ENCODE measurements around a stretch of chr10.

- RRBS, result 47% methylated on average over 3 of the region's 9 CpGs
These were observed 32.7 kb upstream of the WAC start for GRCh38 chr10:28500090-28500701.

DNA sequence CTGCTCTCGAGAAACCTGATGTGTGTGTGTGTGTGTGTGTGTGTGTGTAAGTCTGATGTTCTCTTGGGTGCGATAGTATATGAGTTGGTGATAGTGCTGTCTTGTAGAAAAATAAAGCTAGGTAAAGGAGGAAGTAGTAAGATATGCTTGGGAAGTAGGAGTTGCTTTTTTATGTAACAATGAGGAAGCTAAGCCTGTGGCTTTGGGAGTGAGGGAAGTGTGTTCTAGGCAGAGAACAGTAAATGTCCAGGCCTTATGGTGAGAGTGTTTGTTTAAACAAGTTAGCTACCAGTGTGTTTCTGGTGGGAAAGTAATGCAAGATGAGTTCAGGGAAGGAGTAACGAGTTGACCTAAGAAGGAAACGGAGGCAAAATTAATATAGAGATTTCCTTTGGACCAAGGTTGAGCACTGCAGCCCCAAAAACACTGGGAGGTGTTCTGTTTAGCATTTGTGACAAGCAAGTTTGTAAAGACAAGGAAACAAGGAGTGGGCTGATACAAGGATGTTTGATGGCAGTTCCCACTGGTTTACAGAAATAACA lies 26.3 kb downstream of the WAC start:
- RRBS, result no CpG with 5 or more reads among the region's 4 CpGs

DNA sequence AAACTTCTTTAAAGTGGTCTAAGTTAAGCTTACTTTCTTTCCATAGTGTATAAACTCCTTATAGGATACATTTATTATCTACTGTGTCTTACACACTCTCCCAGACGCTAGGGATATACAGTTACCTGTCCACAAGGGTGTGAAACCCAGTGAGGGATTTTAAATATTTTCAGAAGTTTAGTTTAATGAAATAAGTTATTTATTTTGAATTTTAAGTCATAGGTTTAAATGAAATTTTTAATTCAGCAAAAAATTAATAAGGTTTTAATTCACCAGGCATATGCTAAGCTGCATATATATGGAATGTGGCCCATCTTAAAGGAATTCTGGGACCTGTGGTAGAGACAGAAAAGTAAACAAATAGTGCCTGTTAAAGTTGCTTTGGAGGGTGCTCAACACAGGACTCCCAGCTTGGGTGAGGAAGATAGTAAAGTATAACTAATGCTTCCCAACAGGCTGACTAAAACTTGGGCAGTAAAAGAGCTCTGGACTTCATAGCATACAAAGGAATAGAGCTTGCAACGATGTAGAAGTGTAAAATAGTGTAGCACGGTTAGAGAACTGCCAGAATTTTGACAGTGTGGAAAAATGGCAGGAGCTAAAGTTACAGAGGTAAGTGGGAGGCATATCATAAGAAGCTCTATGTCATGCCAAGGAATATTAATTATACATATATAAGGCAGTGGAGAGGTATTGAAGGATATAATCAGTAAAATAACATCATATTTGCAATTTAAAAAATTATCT lies 51.1 kb downstream of the WAC start:
- RRBS, result no CpG with 5 or more reads among the region's 3 CpGs

- RRBS, result no CpG with 5 or more reads among the region's 2 CpGs
These were observed 56.5 kb downstream of the WAC start for GRCh38 chr10:28589374-28589856.

- RRBS, result no CpG with 5 or more reads among the region's 10 CpGs
These were observed 2.7 kb downstream of the BAMBI start for GRCh38 chr10:28680054-28680377.

- RRBS, result no CpG with 5 or more reads among the region's 4 CpGs
These were observed 7.8 kb downstream of the BAMBI start for GRCh38 chr10:28685072-28685512.

DNA sequence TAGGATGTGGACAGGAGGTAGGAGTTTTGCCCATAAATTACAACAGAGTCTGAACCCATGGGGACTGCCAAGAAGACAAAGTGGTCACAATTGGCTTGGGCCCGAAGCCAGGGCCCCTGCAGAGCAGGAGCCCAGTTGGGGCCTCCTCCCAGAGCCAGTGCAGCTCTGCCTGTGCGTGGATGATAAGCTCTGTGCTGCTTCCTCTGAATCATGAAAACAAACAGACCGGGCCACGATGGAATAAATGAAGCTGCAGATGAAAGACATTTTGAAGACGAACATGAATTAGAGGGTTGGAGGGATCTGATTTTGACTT lies 156.9 kb upstream of the LYZL1 start:
- RRBS, result no CpG with 5 or more reads among the region's 5 CpGs

- RRBS, result no CpG with 5 or more reads among the region's 14 CpGs
These were observed 163.7 kb downstream of the SVIL start for GRCh38 chr10:29470872-29471605.

DNA sequence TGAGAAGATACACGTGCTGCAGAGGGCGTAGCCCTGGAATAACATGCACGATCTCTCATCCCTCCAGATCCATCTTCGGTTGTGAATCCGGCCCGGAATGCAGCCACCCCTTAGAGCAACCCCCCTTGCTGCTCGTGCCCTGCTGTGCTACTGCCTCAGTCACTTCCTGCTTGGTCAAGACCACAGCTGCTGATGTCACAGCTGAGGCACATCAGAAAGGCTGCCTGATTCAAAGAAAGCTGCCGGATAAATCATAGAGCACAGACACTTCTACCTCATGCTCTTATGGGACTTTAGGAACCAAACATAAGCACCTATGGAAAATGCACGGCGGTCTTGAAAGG lies 152.0 kb downstream of the SVIL start:
- RRBS, result no CpG with 5 or more reads among the region's 10 CpGs

DNA sequence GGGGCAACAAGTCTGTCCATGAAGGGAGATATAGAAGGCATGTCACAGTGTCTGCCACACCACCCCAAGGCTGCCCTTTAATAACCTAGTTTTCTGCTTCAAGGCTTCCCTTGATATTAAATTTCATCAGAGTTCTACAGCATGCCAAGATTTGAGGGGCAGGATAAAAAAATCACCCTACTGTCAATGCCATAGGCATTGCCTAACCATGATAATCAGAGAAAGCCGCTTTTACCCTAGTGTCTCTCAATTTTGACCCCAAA lies 170.6 kb upstream of the SVIL start:
- RRBS, result no CpG with 5 or more reads among the region's 1 CpG

DNA sequence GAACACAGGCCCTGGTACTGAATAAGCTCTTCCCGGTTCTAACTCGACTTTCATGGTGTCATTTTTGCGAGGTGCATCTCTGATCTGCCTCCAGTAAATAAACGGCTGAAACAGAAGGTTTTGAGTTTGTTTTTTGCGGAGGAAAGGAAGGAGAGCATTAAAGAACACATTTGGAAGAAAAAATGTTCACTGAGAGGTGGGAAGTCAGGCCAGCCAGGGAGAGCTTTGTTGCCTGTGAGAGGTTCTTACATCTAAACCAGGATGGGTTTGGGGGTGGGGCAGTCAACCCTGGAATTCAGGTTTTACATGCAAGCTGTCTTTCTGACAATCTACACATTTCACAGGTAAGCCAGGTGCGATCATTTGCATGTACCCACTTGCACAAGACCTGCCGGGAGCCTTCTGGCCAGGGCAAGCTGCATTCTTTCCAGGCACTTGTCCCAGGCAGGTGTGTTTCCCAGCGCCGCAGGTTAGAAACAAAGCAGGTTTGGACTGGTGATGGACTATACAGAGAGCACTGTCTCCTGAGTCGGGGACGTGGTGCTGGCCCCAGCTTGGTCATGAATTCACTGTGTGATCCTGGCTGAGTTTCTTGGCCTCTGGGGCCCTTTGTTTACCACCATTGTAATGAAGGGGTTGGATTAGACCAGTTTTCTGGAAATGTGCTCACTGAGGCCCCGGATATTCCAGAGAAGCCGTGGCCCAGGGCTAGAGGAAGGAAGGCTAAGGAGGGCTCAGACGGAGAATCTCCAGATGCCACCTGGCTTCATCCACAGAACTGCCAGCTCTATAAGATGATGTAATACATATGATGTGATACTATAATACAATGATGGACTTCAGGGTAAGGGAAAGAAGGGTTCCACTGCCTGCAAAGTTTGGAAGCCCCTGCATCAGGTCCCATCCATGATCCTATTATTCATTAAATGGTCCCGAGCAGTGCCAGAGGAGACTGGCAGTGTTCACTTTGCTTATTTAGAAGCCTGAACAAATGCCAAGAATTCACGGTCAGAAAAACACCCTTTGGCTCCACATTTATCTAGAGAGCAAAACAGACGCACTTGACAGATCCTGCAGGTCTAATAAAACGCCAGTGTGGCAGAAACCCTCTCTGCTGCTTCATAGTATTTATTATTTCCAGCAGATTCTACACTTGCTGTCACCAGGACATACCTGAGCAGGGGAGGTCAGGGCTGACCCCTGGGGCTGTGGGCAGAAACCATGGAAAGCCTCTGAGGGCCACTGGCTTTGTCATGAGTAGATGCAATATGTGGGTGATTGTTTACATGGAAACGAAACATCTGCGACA lies 205.3 kb upstream of the SVIL start:
- RRBS, result no CpG with 5 or more reads among the region's 20 CpGs

DNA sequence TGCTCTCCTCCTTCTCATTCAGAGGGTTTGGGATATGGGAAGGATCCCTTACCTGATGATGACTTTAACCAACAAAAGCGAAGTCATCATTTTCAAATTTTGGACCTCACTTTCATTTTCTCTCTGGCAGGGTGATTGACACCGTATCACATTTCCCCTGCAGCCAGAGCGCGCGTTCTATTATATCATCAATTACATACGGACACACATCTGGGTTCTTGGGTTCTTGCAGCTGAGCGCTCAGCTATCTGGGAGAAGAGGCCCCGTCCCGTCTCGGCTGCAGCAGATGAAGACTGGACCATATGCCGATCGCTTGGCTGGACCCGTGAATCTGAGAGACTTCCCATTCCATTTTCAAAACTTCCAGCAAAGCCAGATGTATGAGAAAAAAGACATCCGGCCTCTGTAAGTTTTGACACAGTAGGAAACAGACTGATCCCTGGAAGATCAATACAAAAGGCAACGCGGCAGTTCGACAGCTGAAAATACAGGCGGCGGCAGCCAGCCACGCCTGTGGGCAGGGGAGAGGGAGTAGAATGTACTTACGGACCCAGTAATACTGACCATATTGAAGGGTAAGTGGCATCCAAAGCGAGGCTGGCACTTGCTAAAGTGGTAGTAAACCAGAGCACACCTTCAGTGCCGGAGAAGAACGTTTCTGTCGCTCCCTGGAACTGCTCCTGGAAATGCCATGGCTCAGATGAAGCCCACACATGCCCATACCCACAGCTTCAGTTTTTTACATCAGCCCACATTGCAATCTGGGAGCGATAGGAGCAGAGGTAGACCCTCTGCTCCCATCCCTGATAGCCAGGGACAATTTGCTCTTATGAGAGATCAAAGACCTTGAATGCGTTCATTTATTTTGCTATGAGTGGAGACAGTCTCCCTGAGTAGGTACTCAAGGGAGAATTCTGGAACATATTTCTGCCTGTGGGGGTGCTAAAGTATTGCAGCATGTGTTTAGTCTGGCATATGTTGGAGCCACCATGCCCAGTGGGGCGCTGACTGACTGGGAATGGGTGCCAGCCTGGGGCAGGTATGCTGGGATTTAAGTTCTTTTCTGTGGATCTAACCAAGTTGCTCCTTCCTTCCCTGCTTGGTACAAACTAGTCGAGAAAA lies 99.5 kb downstream of the JCAD start:
- RRBS, result no CpG with 5 or more reads among the region's 29 CpGs

DNA sequence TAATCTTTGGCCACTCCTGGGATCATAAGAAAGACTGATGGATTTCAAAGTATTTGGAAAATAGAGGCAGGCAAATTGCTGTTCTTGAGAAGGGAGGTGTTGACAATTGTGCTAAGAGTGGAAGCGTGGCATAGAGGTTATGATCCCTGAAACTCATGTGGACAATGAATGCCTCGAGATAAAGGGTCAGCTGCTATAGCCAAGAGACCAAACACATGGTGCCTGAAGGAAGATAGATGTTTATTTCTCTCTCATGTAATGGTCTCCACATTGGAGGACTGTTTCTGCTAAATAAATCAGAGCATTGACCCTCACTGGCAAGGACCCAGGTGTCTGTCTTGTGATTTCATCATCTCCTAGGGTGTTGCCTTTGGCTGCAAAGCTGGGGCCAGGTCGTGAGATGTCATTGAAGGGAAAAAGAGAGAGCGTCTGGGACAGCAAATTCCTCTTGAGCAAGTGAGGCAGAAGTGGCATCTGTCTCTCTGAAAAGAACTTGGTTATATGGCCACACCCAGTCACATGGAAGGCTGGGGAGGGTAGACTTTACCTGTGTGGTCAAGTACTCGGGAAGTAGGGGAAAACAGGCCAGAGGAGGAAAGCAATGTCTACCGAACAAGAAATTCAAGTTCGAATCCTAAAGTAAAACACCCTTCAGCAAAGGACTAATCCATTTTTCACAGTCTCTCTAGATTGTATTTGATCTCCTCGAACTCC lies 64.5 kb downstream of the JCAD start:
- RRBS, result no CpG with 5 or more reads among the region's 8 CpGs

DNA sequence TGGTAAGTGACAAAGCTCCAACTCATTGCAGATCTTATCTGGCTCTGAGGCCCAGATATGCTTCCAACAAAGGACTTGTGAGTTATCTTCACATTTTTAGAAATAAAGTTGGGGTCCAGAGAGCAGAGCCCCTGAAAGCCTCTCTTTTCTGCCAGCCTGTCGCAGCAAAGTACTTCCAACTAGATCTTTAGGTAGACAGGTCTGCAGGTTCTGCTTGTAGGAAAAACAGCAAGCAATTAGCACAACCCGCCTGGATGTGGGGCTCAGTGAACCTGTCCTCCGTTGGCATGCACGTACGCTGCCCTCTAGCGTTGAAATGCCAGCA lies 57.1 kb downstream of the JCAD start:
- RRBS, result no CpG with 5 or more reads among the region's 6 CpGs

DNA sequence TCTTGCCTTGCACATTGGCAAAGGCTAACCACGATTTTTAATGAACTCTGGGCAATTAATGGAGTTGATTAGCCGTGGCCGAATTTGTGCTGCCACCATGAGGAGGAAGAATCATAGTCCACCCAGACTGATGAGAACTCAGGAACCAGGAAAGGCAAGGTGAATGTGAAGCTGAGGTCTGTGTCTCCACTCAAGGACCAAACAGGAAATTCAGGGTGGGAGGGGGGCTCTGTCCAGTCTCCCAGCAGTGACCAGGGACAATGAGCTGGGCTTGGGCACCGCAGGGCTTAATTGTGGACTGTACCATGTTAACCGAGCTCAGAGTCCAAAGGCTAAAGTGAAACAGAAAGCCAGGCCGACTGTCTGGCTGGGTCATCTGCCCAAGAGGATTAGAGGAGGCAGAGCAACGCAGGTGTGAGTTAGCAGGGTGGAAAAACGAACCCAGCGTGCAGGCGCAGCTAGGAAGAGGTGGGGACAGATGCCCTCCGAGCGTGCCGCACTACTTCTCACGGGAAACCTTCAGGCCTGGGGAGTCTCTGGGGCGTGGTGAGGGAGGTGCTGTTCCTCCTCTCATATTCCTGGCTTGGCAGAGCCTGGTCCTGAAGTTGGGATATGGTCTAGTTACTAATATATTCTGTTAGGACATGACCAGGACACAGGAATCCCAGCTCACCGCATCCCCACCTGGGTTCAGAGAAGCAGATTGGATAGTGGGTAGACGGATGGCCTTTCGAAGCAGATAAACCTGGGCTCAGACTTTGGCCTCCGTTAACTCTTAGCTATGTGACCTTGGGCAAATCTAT lies 127.2 kb upstream of the JCAD start:
- RRBS, result no CpG with 5 or more reads among the region's 19 CpGs

DNA sequence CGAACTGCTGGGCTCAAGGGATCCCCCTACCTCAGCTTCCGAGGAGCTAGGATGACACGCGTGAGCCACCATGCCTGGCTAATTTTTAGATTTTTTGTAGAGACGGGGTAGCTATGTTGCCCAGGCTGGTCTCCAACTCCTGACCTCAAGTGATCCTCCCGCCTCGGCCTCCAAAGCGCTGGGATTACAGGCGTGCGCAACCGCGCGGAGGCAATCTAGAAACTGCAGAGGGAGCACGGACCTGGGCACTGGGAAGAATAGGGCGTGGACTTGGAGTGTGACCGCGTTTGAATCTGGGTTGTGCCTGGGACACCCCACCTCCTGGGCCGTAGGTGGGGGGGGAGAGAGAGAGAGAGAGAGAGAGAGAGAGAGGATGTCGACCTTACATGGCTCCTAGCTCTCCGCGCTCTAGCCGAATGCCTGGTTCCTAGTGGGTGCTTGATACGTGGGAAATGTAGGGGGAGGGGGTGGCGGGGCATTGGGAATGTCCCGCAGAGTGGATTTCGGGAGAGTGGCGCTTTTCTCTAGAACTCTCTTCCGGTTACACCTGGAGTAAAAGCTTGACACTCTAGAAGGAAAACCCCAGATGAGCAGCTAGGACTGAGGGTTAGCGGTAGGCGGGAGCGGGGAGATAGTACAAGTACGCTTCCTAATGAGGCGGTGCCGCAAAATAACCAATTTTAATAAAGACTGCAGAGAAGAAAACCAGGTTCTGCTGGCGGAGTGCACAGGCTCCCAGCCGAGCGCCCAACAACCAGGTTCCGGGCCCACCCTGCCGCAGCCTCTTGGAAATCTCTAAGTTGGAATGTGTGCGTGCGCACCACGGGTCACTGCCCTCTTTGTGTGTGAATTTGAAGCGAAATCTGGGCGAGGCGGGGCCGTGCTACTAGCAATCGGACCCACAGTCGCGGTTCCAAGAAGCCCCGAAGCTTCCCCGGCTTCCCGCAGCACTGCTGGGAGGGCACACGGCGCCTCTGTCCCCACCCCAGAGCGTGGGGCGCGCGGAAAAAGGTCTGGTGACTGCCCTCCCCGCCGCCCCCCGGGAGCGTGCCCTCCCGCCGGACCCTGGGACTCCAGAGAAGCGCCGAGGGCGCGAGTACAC lies 995 bp upstream of the MAP3K8 start:
- RRBS, result 1% methylated on average over 12 of the region's 68 CpGs

DNA sequence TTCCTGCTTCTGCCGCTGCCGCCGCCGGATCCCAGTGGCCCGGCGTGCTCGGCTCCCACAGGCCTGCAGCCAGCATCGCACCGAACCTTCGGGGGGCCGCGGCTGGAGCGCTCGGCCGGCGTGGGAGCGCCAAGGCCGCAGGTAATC lies 127 bp downstream of the MAP3K8 start:
- RRBS, result under 1% methylated on average over 16 of the region's 18 CpGs

DNA sequence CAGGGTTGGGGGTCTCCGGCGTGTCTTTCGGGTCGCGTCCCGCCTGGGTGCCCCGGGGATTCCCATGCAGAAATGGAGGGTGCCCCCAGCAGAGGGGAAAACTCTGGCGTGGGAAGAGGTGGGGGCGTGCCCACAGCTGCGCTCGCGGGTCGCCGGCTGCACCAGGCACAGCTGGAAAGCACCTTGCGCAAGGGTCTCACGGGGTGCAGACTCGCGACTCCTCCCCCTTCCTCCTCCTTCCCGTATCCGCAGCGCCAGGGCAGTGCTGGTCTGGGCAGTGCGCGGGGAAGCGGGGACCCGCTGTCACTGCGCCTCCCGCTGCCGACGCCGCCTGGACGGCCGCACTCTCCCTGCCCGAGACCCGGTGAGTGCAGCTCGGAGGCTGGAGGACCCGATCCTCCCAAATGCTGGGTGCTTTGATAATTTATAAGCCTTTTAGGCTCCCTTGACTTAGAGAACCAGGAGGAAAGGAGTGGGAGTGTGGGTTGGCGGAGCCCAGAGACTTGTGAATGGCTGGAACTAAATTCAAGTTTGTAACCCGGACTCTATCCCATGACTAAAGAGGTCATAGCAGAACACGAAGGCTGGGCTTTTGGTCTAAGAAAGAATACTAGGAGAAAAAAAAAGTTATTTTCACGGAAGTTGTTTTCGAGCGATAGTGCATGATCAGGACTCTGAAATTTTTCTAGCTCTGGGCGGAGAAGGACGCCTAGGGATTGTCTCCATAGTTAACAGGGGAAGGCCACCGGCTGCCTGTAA lies 580 bp downstream of the MAP3K8 start:
- RRBS, result under 1% methylated on average over 13 of the region's 45 CpGs

- RRBS, result no CpG with 5 or more reads among the region's 1 CpG
These were observed 4.0 kb downstream of the MAP3K8 start for GRCh38 chr10:30437912-30438413.

GRCh38 chr10:30458038-30458322 lies 24.0 kb downstream of the MAP3K8 start:
- RRBS, result no CpG with 5 or more reads among the region's 8 CpGs